Cardiac septum (tissue), 1 donor: ENCODE data around the gene OR2M4.

DNA sequence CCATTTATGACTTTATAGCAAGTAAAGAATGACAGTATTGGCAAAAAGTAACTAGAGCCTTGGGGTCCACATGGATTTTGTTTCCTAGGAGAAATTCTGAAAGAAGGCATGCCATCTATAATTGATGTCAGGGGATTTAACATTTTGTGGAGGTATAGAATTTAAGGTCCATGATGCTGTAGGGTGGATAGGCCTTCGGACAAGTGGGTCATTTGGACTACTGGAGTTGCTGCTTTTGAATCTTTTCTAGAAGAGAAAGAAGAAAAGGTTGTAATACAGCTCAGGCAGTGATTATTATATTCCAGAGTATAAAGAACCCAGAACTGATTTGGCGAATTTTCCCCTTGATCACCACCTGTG, at the start of gene OR2M4:
Gene OR2M4, plus strand, starts transcription at position 194 of the 360 bp plus-strand sequence.
- PRO-cap: no peak

- PRO-cap: no peak
Observed at GRCh38 chr1:248825418-248825803, 304 bp downstream of the SH3BP5L start.